Measurements from ENCODE around the genes NT5C1A and COL9A2.

DNA sequence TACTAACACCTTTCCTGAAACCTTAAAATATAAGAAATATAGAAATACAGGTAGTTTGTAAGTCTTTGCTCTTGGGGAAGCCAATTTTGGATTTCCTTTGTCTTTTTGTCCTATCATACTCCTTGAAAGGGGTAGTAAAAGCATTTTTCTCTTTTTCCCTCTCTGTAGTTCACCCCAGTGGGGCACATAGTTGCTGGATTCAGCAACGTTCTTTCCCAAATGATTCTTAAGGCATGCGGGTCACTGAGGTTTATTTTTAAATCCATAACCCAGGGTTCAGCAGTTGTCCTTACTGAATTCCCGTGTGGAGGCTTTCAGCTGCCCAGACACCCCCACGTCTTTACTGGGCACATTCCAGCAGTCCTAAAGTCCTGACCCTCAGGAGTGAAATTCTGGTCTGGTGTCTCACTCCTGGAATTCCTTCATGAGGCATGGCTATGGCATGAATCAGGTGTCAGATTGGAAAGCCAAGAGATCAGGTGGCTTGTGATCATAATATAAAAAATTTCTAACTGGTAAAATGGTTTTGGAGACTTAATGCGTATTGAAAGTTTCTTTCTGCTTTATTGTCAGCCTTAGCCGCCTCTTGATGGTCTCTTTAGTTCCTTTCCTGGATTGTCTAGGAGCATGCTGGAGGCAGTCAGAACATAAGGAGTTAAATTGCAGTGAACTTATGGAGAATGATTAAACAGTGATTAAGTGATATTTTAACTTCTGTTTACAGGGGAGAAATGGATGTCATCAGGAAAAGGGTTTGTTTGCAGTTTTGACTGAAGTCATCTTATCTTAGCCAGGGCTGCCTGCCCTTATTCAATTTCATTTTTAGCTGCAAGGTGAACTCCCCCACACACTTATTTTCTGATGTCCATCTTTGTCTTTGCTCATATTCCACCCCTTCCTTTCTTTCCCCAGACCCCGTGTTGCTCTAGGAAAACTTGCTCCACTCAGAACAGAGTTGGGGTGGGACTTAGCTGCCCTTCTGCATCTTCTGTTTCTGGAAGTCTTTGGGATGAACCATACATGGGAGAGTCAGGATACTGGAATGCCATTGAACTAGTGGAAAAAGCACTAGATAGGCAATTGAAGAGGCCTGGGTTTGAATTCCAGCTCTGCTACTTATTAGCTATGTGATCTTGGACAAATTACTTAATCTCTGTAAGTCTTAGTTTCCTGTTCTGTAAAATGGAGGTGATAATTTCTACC is 25.8 kb upstream of the MACF1 start:
- RRBS: no CpG with 5 or more reads among the region's 7 CpGs

- RRBS: no CpG with 5 or more reads among the region's 9 CpGs
Observed at GRCh38 chr1:39334224-39335548, 130.2 kb downstream of the MACF1 start.

GRCh38 chr1:39335549-39336680 is 131.4 kb downstream of the MACF1 start:
- RRBS: no CpG with 5 or more reads among the region's 2 CpGs

- RRBS: no CpG with 5 or more reads among the region's 9 CpGs
Observed at GRCh38 chr1:39361280-39361923, 130.0 kb upstream of the BMP8A start.

DNA sequence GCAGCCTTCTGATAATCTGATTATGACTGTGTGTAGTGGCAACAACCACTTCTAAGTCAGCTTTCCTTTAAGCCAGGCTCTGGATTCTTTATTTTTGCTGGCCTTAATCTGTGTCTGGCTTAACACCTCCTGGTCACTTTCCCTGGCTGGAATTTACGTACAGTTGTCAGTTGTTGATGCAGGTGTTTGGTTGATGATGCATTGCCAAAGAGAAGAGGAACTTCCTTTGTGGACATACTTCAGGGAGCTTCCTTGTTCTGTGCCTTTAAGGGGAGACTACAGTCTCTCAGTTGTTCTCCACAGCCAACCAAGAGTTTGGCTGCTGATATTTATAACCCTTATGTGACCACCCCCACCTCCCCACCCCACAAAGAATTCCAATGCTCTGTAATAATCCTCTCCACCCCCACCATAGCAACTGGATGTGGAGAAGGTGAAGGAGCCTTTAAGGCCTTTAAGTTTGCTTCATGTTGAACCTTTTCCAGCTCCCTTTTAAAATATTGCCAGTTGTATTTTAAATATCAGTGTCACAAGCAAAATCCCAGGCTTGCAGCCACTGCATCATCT is 96.0 kb upstream of the BMP8A start:
- RRBS: no CpG with 5 or more reads among the region's 1 CpG

DNA sequence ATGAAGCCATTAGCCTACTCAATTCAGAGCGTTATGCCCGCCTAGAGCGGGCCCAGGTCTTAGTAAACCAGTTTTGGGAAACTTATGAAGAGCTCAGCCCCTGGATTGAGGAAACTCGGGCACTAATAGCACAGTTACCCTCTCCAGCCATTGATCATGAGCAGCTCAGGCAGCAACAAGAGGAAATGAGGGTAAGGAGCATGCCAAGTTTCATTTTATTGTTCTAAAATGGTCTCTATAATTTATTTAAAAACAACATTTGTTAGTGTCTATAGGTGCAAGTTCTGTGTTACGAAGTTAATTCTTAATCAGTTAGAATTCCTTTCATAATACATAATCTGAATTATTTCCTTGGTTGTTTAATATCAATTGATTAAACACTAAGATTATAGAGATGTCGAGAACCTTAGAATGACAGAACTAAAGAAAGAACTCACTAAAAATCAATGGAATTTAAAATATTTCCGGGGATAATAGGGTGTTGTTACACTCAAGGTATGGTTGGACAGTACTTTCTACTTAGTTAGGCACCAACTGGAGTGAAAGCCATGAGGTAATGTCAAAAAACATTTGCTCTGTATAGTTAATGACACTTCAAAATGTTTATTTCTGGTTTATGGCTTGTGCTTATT is 56.9 kb upstream of the BMP8A start:
- RRBS: no CpG with 5 or more reads among the region's 7 CpGs

- RRBS: no CpG with 5 or more reads among the region's 1 CpG
Observed at GRCh38 chr1:39442619-39442954, 48.8 kb upstream of the BMP8A start.

DNA sequence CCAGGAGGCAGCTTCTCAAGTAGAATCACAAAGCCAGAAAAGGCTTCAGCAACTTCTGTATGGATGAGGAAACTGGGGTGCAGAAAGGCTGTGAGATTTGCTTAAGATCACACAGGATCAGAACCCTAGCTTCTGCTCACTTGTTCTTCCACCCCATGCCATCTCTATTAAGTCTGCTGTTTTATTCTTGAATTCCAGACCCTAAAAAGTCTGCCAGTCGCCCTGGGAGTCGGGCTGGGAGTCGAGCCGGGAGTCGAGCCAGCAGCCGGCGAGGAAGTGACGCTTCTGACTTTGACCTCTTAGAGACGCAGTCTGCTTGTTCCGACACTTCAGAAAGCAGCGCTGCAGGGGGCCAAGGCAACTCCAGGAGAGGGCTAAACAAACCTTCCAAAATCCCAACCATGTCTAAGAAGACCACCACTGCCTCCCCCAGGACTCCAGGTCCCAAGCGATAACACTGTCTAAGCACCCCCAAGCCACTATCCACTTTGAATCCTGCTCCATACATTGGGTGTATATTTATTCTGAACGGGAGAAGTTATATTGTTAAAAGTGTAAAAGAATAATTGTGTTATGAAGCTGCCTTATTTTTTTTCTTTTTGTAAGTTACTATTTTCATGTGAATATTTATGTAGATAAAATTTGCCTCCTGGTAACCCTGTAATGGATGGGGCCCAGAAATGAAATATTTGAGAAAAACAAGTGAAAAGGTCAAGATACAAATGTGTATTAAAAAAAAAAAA is 5.9 kb upstream of the BMP8A start:
- RRBS: no CpG with 5 or more reads among the region's 13 CpGs

DNA sequence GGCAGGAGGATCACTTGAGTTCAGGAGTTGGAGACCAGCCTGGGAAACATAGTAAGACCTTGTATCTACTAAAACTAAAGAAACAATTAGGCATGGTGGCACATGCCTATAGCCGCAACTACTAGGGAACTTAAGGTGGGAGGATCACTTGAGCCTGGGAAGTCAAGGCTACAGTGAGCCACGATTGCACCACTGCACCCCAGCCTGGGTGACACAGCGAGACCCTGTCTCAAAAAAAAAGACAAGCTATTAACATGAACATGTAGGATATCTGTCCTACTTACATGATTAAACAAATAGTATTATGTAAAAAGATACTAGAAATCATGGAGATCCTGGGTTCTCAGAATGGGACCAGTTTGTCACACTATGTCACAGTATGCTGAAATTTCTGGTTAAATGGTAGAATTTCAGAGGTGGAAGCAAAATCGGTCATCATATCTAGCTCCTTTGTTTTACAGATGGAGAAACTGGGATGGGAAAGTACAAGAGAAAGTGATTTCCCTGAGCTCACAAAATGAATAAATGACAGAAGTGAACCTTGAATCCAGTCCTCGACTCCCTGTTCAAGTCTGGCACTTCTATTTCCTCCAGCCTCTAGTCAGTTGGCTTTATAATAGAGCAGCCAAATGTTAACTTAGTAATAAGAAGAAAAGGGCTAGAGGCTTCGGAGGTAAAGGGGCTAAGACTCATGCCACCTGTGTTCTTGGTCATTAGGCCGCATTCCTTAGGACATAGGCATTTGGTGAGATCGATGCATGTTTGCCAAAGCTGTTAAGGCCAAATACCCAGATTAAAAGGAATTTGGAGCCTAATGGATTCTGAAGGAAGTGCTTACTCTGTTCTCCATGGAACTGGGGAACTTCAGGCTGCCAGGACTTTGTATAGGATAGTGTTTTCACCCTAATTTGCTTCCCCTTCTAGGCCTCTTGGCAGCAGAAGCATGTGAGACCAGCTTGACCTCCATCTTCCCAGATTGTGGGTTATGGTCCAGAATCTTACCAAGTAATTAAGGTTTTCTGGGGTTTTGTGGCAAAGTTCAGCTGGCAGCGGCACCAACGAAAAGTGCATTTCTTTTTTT is 3.9 kb upstream of the BMP8A start:
- RRBS: no CpG with 5 or more reads among the region's 10 CpGs

- RRBS: 0% methylated on average over 2 of the region's 39 CpGs
Observed at GRCh38 chr1:39490724-39491231, 658 bp upstream of the BMP8A start.

DNA sequence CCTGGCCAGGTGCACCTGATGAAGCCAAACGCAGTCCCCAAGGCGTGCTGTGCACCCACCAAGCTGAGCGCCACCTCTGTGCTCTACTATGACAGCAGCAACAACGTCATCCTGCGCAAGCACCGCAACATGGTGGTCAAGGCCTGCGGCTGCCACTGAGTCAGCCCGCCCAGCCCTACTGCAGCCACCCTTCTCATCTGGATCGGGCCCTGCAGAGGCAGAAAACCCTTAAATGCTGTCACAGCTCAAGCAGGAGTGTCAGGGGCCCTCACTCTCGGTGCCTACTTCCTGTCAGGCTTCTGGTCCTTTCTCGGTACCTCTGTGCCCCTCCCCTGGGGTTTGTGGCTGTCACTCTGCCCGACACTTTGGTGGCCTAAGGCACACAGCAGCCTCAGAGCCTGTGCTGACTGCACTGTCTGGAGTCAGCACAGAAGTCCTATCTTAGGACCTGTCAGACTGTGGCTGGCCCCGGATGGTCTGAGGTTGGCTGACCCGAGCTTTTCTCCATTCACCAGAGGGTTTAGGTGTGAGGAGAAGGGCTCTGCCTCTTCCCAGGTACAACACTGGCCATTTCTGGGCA is 34.3 kb downstream of the BMP8A start:
- RRBS: no CpG with 5 or more reads among the region's 14 CpGs

DNA sequence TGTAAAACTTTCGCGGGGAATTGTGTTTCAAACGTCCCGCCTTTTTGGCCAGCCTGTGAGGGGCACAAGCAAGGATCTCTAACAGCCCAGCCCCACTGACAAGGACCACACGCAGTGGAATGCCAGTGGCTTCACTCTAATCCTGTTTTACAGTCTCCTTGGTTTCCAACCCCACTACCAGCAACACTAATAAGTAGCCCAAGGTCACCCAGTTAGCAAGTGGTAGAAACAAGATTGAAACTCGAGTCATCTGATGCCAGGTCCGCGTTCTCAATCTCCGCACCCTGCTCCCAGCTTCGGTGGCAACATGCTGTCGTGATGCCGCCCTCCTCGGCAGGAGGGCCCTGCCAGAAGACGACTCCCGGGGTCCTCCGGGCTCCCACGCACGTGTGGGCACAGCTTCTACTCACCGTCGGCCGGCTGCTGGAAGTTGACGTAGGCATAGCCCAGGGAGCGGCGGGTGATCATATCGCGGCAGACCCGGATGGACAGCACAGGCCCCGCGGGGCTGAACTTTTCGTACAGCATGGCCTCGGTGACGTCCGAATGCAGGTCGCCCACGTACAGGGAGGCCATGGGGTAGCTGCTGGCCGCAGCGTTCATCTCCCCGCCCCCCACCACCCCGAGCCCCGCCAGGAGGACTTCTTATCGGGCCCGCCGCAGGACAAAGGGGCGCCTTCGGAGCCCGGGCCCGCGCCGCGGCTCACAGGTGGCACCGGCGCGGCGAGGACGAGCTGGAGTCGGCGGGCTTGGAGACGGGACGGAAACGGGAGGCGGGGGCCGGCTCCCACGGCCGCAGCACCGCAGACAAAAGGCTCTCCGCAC is 1.0 kb downstream of the PABPC4 start:
- RRBS: under 1% methylated on average over 19 of the region's 66 CpGs

DNA sequence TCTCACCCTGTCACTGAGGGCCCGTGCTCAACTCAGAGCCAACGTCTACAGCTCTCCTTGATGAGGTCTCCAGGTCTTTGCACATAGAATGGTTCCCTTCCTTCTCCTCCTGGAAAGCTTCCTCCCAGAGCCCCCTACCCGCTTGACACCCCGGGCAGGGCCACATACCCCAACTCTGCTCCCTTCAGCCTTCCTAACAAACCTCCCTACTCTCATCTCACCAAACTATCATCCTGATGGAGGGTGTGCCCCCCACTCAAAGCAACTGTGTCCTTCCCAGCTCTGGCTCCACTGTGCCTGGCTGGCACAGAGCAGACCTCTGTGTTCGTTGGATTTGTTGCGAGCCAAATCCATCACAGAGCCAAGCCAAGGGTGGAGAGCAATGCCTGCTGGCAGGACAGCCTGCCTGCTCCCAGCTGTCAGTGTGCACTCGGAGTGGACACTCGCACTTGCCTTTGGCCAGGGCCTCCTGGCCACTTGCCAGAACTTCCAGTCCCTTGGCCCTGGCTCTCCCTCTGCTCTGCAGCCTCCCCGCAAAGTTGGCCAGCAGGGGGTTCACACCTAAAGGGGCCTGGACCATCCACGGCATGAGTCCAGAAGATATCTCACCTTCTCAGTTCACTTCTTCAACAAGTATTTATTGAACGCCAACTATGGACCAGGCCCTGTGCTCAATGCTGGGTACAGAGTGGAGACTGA is 16.5 kb downstream of the HEYL start:
- RRBS: no CpG with 5 or more reads among the region's 11 CpGs

DNA sequence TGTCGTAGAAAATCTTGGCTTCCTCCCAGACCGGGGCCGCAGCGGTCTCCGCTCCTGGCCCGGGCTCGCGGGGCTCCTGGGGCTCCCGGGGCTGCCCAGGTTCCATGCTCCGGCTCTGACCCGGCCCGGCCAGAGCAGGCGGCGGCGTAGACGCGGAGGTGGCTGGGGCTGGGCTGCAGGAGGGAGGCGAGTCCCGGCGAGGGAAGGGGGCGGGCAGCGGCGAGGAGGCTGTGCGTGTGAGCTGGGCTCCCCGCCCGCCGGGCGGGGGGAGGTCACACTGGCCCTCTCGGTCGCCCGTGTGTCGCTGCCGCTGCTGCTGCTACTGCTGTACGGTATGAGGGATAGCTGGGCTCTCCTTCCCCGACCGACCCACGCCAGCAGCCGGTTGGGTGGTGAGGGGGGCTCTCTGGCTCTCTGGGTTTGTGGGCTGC is at the start of gene NT5C1A:
TSS of gene NT5C1A (minus strand) at position 175 of the 431 bp plus-strand sequence.
- RRBS: 2% methylated on average over 16 of the region's 38 CpGs

- RRBS: no CpG with 5 or more reads among the region's 8 CpGs
Observed at GRCh38 chr1:39952318-39953077, 2.4 kb upstream of the MFSD2A start.

GRCh38 chr1:40254975-40255782 is 2.9 kb upstream of the ZMPSTE24 start:
- RRBS: no CpG with 5 or more reads among the region's 3 CpGs

GRCh38 chr1:40317091-40317735 is at the start of gene COL9A2:
TSS of gene COL9A2 (minus strand) at chr1:40317286.
- RRBS: 11% methylated on average over 18 of the region's 48 CpGs

- RRBS: no CpG with 5 or more reads among the region's 5 CpGs
Observed at GRCh38 chr1:40410006-40411102, 36.8 kb downstream of the SMAP2 start.

- RRBS: no CpG with 5 or more reads among the region's 14 CpGs
Observed at GRCh38 chr1:40423604-40424787, 26.3 kb upstream of the ZFP69B start.

Measured in AG09319 (cell line).